ENCODE measurements around a stretch of chr6.

GRCh38 chr6:13454500-13455347, 32.7 kb downstream of the GFOD1 start:
- RRBS, result no CpG with 5 or more reads among the region's 10 CpGs

- RRBS, result 0% methylated on average over 1 of the region's 52 CpGs
Measured at GRCh38 chr6:13486623-13487196, 690 bp downstream of the GFOD1 start.

- RRBS, result no CpG with 5 or more reads among the region's 14 CpGs
Measured at GRCh38 chr6:13526435-13527478, 39.4 kb upstream of the GFOD1 start.

DNA sequence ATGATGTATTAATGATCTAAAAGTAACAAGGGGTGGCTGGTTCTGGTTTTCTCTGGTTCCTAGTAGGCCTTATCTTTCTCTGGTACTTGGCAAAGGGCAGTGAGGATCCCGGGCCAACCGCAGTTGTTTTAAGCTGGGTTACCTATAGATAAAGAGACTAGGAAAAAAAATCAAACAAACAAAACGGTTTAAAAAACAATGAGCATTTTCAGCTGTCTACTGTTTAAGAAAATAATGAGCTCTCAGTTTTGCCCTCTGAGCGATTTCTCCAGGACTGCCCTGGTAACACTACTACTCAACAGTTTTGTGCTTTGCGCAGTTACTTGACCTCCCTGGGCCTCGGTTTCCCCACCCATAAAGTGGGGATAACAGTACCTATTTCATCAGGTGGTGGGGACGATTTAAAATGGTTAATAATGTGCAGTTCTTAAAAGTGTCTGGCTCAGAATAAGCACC, 1.3 kb upstream of the SIRT5 start:
- RRBS, result no CpG with 5 or more reads among the region's 7 CpGs

DNA sequence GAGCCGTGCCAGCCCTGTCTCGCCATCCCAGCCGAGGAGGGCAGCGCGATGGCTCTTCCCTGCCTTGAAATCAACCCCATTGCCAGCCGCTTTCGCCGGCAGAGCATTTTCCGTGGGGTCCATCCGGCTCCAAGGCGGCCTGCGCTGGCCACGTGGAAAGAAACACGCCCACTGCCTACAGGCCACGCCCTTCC, 201 bp upstream of the NOL7 start:
- RRBS, result no CpG with 5 or more reads among the region's 15 CpGs

DNA sequence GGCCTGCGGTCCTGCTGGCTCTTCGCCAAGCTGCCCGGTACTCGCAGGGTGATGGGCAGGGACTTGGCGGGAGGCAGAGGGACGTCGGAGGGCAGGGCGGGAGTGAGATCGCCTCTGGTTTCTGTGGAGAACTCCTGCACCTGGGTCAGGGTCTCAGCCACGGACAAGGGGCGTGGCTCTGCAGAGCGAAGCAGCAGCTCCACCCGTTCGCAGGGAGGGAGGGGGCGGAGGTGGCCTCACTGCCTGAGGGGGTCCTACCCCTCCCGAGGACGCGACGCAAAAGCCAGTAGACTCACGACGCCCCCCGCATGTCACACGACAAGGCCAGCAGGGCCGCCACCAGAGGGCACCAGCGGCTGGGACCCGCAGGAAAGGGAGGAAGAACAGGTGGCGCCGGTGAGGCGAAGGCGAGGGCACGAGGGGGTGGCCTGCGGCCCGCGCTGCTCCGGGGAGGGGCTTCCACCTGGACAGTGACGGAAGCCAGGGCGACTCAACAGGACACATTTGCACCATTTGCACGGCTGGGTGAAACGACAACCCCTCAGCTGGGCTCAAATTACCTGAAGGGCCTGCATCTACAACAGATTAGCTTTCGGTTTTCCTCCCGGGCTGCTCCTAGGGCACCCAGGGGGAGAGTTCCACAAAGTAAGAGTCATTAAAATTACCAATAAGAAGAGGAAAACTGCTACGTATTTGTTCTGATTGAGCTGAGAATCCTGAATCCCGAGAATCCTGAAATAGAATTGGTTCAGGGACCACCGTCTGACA, 51.0 kb upstream of the RNF182 start:
- RRBS, result 16% methylated on average over 11 of the region's 44 CpGs

DNA sequence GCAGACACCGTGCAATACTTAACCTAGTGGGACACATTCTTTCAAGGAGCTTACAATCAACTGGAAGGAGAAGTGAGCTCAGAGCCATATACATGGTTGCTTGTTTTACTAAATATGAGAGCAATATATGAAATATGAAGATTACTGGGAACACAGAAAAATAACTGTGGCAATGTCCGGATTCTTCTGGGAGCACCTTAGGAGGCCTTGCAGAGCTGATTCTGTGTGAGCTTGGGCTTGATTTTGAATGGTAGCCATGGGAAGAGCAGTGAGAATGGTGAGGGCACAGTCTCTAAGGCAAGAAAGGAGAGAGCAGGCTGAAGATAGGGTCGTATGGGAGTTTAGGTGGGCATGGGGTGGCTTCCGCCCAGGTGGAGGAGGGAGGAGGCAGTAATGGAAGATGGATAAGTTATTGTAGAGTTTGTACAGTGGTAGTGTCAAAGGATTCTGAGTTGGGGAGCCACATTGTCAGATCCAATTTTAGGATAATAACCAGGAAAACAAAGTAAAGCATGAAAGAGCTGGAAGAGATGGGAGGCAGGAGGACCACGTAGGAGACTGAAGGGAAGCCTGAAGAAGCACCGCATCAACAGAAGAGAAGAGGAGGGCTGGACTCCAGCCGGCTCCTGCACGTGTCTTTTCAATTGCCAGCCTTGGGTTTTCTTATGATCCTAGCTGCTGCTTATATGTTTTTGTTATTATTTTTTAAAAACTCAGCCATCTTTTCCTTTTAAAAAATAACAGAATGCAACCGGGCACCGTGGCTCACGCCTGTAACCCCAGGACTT, 22.1 kb downstream of the CD83 start:
- RRBS, result no CpG with 5 or more reads among the region's 11 CpGs

- RRBS, result no CpG with 5 or more reads among the region's 13 CpGs
Measured at GRCh38 chr6:14210128-14210709, 92.6 kb downstream of the CD83 start.

- RRBS, result no CpG with 5 or more reads among the region's 9 CpGs
Measured at GRCh38 chr6:14299023-14299455, 181.5 kb downstream of the CD83 start.

- RRBS, result no CpG with 5 or more reads among the region's 2 CpGs
Measured at GRCh38 chr6:14635092-14635714, 517.6 kb downstream of the CD83 start.

- RRBS, result no CpG with 5 or more reads among the region's 9 CpGs
Measured at GRCh38 chr6:14722749-14723287, 523.1 kb upstream of the JARID2 start.

DNA sequence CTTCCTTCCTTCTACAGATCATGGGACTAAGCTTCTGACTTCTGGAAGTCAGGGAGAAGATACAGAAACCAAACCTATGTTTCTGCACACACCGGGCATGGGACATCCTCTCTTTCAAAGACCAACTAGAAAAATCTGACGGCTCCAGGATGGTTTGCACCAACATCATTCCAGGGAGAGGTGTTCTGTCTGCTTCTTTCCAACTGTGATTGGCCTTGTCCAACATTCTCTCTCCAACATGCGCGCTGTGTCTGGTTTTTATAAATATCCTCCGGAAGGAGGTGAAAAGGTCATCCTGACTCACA, 475.5 kb upstream of the JARID2 start:
- RRBS, result no CpG with 5 or more reads among the region's 5 CpGs

DNA sequence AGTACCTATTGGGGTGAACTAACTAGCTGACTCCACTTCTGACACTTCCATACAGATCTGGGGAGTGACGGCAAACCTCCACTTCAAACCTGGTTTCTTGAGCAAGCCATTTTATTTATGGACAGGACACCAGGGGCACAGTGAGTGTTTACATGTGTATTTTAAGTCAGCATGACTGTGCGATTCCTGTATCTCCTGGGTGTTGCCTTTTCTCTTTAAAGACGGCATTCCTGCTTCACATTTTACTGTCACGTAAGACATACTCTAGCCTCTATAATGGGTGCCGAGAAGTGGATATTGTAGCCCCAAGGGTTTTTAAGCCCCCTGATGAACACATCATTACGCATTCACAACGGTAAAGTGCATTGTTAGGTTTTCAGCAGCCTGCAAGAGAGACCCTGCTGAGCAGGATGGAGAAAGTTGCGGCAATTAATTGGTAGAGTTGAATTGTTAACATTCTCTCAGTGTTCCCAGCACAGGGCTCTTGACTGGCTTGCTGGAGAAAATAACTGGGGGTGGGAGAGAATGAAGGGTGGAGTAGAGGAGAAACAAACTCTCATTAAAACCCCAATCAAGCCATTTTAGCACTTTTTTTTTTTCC, 468.3 kb upstream of the JARID2 start:
- RRBS, result no CpG with 5 or more reads among the region's 8 CpGs

DNA sequence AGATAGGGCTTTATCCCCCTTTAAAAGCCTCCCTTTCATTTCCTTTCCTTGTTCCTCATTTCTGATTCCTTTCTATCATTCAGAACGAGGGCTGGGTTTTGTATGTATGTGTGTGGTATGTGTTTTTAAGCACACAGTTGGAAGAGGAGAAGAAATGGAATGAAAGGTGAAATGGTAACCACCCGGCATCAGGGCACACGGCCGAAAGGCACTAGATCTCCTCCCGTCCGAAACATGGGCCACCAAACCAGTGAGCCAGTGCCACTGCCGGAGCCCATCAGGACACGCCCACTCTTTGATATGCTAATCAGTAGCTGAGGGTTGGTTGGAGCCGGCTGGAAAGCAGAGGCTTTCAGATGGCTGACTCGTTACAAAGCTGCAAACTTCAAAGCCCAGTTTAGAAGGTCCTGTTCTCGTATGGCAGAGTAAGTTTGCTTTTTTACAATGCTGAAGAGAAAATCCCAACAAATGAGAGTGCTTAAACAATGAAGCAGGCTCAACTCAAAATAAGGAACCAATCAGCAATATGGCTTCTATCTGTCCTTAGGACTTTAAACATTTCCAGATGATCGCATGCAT, 228.5 kb upstream of the JARID2 start:
- RRBS, result 32% methylated on average over 5 of the region's 12 CpGs

- RRBS, result no CpG with 5 or more reads among the region's 11 CpGs
Measured at GRCh38 chr6:15246340-15246950, 576 bp downstream of the JARID2 start.

DNA sequence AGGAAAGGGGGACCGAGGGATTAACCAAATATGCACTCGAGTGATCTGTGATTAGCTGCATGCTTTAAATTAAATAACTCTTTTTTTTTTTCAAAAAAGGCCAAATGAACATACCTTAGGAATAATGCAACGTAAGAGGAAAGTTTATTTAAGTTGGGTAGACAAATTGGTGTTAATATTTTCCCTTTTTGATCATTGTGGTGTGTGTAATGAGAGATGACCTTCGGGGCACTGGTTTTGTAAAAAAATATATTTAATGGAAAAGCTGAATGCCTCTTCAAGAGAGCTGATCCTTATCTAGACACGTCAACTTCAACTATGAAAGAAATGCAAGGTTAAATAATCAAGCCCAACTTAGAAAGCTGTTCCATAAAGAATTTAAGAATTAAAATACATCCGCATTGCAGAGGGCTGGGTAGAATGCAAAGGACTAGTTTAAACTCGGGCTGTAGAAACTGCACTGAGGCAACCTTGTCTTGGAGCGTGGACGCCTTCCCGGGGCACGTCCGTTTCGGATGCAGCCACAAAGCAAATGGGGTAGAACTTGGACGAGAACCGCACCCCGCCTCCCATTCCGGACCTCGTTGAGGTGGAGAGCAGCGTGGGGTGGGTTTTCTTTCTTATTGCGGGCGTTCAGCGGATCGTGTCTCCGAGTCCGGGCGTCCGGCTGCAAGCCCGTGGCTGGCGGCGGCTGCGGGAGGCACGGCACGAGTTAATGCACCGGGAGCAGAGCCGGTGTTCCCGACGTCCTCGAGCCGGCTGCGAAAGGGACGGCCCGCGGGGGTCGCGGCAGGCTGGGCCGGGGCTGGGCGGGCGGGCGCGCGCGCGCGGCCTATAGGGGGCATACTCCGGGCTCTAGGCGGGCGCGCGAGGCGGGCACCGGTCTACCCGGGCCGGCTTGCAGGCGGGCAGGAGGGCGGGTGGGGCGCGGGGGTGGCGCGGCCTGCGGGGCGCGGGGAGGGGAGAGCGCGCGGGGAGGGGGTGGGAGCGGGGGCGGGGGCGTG, 1.9 kb downstream of the JARID2 start:
- RRBS, result 1% methylated on average over 41 of the region's 78 CpGs

GRCh38 chr6:15298939-15299480, 53.1 kb downstream of the JARID2 start:
- RRBS, result no CpG with 5 or more reads among the region's 6 CpGs

GRCh38 chr6:15317815-15318158, 71.9 kb downstream of the JARID2 start:
- RRBS, result no CpG with 5 or more reads among the region's 7 CpGs

DNA sequence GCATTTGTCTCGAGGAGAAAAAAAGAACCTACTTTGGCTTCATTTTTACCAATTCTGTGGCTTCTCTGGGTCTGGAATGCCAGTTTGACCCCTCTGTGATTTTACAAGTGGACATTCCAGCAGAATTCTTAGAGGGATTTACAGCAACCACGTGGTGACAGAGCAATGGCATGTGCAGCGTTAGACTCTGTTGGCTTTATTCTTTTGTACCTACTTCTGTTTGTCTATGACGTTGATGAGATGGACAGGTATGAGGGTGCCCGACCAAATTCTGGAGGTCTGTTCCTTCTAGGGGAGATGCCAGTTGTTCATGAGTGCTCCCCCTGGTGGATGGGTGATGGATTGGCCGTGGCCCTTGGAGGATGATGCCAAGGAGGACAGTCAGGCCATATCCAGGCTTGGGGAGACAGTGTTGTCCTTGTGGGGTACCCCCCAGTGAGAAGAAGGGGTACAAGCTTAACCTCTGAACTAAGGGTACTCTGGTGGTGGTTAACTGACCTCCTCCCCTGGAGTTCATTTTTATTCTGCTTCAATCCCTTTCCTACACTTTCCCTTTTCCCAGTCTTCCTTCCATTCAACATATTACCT, 198.6 kb downstream of the DTNBP1 start:
- RRBS, result no CpG with 5 or more reads among the region's 6 CpGs

- RRBS, result no CpG with 5 or more reads among the region's 10 CpGs
Measured at GRCh38 chr6:15473404-15474293, 189.2 kb downstream of the DTNBP1 start.

Measured in GM12892 (cell line).